Penis (tissue), 1 donor: Measurements from ENCODE around the genes ZNF763, ZNF564, WDR83OS and THSD8.

DNA sequence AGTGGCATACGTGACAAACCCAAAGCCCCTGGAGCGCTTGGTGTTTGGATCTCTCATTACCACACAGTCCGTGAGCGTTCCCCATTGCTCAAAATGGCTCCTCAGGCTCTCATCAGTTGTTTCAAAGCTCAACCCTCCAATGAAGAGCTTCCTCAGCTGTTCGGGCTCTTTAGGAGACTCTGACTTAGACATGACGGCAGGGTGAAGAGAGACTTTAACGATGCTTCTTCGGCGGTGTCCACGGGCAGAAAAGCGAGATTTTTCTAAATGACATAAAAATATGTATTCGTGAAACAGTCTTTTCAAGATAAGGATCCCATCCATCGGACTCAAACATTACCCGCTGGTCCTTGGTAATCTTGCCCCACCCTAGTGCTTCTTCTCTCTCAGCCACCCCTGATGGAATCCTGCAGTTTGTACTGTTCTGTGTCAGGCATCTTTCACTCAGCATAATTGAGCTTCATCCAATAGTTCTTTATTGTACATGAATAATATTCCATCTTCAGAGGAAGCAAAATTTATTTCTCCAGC is 69.6 kb downstream of the ZNF627 start:
- PRO-cap: no peak

DNA sequence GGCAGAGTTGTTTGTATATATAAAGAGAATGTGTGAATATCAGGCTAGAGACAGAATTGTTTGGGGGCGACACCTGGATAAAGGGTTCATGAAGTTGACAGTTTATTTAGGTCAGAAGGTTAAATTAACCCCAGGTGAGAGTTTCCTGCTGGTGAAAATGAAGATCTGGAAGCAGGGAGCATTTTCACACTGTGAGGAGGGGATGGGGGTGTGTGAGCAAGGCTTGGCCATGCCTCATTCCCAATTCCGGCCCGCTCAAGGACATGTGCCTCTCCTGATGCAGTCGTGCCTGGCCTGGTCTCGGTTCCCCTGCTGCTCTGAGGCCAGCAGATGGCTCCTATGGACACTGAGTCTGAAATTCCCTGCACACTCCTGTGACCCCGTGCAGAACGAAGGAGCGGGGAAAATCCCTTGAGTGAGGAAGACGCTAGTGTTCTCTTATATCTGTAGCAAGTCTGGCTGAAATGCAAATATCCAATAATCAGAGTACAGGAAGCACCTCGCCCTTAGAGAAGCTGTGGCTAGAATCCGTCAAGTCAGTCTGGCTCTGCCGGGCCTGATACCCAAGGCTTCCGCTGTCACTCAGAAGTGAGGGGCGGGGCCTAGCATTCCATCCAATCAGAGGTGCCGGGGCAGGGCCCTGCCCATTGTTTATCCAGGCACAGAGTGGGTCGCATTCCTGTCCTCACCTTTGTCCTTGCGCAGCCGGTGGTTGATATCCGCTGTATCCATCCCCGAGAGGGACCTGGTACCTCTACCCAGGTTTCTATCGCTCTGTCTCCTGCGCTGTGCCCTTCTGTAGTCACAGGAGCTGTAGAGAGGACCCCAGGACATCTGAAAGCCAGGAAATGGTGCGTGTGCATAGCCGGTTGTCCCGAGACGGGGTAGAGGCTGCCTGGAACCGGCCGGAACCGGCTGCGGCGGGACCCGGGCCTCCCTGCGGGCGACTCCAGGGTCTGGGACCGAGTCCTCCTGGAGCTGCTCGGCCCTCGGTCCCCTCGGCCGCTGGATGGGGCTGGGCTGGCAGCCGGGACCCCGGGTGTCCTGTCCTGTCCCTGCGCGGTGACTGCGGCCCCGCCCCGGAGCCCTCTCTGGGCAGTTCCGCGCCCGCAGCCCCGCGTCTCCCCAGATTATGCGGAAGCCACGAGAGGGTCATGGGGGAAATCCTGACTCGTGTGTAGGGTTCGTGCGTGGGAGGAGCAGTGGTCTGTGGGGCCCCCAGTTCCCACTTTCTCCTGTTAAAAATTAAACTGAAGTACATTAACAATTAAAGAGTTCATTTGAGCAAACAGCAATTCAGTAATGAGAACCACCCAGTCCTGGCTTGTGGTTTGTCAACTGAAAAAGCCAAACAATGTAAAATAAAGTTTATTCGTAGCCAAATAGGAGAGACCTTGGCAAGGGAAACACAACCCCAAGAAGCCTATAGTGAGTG is at the start of gene ZNF763:
Gene ZNF763, plus strand, starts transcription at position 680 of the 1,435 bp plus-strand sequence.
- PRO-cap: bidirectional peak, plus-strand start at position 694 of the sequence, minus-strand start at position 549 of the sequence; bidirectional peak, plus-strand start at position 887 of the sequence, minus-strand start at position 836 of the sequence; bidirectional peak, plus-strand start at position 1,144 of the sequence, minus-strand start at position 1,064 of the sequence

- PRO-cap: no peak
These were observed 1.1 kb downstream of the ZNF763 start for GRCh38 chr19:11965949-11966415.

DNA sequence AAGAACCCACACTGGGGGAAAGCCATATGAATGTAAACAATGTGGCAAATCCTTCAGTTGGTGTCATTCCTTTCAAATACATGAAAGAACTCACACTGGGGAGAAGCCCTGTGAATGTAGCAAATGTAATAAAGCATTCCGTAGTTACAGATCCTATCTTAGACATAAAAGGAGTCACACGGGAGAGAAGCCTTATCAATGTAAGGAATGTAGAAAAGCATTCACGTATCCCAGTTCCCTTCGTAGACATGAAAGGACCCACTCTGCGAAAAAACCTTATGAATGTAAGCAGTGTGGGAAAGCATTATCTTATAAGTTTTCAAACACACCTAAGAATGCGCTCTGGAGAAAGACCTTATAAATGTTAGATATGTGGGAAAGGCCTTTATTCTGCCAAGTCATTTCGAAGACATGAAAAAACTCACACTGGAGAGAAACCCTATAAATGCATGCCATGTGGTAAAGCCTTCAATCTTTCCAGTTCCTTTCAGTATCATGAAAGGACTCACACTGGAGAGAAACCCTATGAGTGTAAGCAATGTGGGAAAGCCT is 14.0 kb downstream of the ZNF763 start:
- PRO-cap: no peak

- PRO-cap: no peak
These were observed 22.6 kb downstream of the ZNF136 start for GRCh38 chr19:12185380-12186000.

DNA sequence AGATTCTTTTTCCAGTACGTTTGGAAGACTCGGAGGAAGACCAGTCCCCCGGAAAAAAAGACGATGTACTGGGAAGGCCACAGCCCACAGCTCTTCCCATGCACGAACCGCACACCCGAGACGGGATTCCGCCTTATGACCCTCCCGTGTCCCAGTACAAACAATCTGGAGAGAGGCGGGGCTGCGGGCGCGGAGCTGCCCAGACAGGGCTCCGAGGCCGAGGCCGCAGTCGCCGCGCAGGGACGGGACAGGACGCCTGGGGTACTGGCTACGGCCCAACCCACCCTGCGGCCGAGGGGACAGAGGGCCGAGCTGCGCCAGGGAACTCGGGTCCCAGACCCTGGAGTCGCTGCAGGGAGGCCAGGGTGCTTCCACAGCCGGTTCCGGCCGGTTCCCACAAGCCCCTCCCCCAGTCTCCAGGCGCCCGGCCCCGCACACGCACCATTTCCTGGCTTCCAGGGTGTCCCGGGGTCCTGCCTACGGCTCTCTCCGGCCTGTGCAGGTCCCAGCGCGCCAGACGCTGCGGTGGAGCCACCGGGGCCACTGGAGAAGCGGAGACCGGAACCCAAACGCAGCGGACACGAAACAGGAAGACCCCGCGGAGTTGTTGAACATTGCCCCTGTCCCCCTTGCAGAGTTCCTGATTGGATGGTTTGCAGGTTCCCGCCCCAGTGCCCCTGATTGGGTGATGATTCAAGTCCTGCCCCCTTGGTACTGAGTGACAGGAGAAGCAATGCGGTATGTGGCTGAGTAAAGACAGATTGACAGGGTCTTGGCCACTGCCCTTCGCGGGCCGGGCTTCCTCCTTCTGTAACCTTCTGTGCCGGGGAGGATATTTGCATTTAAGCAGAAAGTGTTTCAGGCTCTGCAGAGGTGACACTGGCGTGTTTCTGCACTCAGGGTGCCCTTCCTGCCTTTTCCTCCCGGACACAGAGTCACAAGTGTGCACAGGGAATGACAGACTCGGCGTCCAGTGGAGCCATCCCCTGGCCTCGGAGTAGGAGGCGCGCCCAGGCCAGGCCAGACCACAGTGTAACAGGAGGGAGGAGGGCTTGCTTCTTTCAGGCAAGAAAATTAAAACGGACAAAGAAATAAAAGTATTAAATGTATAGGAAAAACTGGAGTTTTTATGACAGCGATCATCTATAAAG is at the start of gene ZNF564:
Gene ZNF564, minus strand, starts transcription at position 595 of the 1,151 bp plus-strand sequence.
- PRO-cap: bidirectional peak, plus-strand start at position 163 of the sequence, minus-strand start at position 111 of the sequence; bidirectional peak, plus-strand start at position 445 of the sequence, minus-strand start at position 342 of the sequence; bidirectional peak, plus-strand start at position 849 of the sequence, minus-strand start at position 595 of the sequence

- PRO-cap: no peak
These were observed 20.1 kb downstream of the MAN2B1 start for GRCh38 chr19:12646353-12646915.

- PRO-cap: bidirectional peak, plus-strand start at chr19:12669753, minus-strand start at chr19:12669431
These were observed at the start of gene WDR83OS for GRCh38 chr19:12669273-12670313. WDR83OS (minus strand) TSS chr19:12669415.

DNA sequence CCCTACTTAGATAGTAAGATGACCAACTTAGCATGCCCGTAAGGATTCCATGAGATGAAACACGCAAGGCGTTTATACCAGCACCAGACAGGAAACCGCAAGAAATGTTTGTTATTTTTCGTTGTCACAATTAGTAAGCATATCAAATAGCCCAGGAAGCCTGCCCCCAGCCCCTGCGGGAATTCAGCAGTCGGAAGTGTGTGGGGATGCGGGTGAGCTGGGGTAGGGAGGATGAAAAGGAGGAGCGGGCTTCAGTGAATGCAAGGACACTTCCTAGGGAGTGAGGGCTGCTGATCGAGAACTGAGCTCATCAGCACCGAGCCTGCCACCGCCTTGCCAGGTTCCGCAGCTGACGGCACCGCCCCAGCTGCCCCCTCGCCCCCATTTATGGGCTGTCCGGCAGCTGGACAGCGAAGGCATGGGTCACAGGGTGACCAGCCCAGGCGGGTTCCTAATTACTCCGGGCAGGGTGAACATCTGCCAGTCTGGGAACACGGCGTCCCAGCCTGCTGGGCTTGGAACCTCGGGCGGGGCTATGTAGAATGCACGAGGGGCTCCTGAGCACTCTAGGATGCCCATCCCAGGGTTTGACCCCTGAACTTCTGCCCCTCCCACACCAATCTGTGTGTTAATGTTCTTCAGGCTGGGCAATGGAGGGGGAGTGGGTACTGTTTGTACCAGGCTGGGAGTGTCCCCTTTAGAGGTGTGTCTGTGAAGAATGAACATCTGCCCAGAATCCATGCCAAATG is 1.5 kb upstream of the BEST2 start:
- PRO-cap: no peak

DNA sequence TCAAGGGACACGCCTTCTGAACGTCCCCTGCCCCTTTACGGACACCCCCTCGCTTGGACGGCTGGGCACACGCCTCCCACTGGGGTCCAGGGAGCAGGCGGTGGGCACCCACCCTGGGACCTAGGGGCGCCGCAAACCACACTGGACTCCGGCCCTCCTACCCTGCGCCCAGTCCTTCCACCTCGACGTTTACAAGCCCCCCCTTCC is 1.4 kb downstream of the JUNB start:
- PRO-cap: no peak

DNA sequence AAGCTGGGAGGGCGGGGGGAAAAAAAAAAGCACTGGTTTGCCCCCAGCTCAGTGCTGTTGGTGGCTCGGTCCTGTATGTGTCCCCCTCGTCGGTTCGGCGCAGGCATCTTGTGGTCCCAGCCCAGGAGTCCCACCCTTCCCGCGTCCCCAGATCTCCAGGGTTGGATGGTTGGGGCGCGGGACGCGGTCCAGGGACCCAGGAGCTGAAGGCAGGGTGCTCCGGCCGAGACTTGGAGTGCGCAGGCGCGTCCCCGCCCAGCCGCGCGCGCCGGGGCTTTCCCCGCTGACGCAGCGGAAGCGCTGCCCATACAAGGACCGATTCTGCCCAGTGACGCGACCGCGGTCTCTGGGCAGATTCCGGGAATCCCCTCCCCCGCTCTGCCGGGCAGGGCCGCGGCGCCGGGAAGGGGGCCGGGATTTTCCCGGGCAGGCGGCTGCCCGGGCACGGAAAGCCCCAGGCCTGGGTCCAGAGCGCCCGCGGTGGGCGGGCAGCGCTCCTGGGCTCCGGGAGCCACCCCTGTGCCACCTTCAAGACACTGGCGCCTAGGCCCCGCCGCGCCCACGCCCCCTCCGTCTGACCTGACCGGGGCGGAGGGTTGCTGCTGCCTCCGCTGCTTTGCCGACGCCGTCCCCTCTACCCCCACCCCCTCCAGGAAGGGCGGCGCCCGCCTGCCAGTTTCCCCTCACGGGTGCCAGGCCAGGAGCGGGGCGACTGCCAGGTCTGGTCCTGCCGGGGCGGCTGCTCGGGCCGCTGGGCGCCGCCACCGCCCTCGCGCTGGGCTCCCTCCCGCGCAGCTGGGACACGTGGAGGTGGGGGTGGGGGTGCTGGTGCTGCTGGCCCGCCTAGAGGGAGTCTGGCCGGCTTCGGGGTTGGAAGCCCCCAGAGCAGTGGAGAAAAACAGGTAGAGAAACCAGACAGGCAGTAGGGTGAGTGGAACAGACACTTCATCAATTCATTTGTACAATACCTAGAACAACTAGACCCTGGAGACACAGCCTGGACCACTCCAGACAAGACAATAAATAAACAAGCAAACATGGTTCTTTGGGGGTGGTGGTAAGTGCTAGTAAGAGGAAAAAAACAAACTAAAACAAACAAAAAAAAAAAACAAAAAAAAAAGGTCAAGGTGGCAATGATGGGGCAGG is 2.4 kb downstream of the JUNB start:
- PRO-cap: bidirectional peak, plus-strand start at position 381 of the sequence, minus-strand start at position 163 of the sequence; bidirectional peak, plus-strand start at position 711 of the sequence, minus-strand start at position 576 of the sequence; bidirectional peak, plus-strand start at position 1,044 of the sequence, minus-strand start at position 797 of the sequence

GRCh38 chr19:12801495-12802674 is at the start of gene THSD8:
THSD8 (plus strand) TSS chr19:12802069.
- PRO-cap: bidirectional peak, plus-strand start at chr19:12801896, minus-strand start at chr19:12801800

DNA sequence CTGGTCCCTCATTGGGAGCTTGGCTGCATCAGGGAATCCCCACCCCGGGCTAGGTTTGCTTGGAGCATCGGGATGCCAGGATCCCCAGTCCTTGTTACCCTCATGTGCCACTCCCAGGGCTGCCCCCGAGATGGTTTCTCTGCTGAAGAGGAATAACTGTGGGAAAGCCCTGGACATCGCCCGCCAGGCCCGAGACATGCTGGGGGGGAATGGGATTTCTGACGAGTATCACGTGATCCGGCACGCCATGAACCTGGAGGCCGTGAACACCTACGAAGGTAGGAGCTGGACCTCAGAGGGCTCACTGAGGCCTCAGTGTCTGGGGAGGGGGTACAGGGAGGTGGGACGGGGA is 6.6 kb downstream of the GCDH start:
- PRO-cap: no peak

- PRO-cap: no peak
These were observed 384 bp downstream of the CALR start for GRCh38 chr19:12938924-12939062.

- PRO-cap: no peak
These were observed 2.2 kb downstream of the RAD23A start for GRCh38 chr19:12947700-12948441.

DNA sequence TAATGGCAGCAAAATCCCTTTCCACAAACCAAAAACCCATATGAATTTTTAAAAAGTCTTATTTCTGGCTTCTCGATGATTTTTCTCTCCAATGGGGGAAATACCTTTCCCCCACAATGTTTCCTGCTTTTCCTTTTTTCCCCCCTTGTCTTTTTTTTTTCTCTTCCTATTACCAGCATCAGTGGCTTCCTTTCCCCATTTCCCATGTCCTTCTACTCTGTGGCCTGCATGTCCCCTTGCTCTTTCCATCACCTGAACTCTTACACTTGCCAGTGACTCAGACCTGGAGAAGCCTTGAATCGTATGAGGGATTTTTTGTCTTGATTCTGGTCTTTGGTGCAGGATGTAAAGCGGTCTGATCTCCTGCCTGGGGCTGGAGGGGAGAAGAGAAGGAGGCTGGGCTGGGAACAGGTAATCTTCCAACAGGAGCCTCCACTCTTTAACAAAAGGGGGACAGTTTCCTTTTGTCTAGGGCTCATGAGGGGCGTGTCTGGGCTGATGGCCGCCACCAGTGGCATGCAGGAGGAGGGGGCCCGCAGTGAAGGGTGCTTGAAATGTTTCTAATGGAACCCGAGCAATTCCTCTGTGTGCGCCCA is 24.6 kb downstream of the NFIX start:
- PRO-cap: no peak

GRCh38 chr19:13022513-13022793 is 27.2 kb downstream of the NFIX start:
- PRO-cap: unidirectional peak, minus-strand start at chr19:13022707

- PRO-cap: no peak
These were observed 33.0 kb downstream of the LYL1 start for GRCh38 chr19:13069421-13070369.

- PRO-cap: no peak
These were observed 30.4 kb downstream of the LYL1 start for GRCh38 chr19:13072251-13072619.

DNA sequence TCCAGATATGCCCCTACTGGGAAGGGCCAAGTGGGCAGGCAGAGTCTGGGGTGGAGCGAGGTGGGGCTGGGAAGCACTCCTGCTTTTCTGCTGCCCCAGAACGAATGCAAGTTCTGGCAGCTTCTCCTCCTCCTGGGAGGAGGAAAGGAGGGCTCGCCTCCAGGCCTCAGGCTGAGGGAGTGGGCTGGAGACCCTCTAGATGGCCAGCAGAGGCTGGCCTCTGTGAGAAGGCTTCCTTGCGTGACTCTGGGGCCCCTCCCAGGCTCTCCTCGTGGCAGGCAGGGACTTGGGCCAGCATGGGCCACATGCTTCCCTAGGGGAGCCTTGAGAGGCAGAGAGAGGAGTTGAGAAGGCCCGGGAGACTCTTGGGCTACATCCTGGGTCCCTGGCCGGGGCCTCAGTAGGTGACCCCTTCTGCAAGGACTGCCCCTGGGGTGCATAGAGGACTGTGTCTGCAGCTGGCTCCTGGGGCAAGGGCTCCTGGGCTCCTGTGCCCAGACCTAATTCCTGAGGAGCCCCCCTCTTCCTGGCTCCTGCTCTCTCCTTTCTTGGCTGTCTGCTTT is 25.9 kb downstream of the LYL1 start:
- PRO-cap: no peak